Body of pancreas (tissue), 2 donors: ENCODE measurements around a stretch of chr1.

- PRO-cap = no peak
- RAMPAGE, long total RNA, 2 experiments = no peak in any of the 2 experiments
Observed at GRCh38 chr1:185346304-185346761, 29.3 kb upstream of the IVNS1ABP start.

DNA sequence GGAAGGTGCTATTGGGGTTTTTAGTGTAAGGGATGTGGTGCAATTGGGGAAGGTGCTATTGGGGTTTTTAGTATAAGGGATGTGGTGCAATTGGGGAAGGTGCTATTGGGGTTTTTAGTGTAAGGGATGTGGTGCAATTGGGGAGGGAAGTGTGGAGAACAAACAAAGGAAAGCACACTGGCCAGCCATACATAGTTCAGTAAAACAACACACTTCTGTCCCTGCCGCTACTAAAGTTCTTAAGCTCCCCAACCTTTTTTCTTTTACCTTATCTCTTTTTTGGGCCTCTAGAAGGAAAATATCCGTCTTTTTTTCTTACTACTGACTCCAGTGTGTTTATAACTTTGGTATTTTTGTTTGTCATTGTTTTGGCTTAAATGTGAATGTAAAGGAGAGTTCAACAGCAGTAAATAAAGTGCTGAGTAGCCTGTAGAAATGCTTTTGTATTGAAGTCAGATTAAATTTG is 103.8 kb upstream of the IVNS1ABP start:
- PRO-cap = no peak
- RAMPAGE, long total RNA, 2 experiments = no peak in any of the 2 experiments

- PRO-cap = no peak
- RAMPAGE, long total RNA, 2 experiments = no peak in any of the 2 experiments
Observed at GRCh38 chr1:185674128-185674760, 59.9 kb upstream of the HMCN1 start.

- PRO-cap = no peak
- RAMPAGE, long total RNA, 2 experiments = no peak in any of the 2 experiments
Observed at GRCh38 chr1:186671874-186672686, 8.1 kb downstream of the PTGS2 start.

DNA sequence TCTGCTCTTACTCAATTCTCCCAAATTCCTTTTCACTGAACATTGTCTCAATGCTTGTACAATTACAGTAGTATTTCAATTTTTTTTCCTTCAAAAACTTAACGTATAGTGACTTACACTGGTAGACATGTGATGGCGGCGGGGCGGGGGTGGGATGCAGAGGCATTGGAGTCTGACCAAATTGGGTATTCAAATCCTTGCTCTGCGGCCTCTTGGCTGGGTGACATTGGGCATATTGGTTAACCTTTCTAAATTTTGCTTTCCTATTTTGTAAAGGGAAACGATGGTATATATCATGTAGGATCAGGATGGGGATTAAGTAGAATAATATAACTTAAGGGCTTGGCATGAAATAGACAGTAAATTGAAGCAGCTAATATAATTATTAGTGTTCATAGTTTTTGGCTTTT is 154.9 kb downstream of the PLA2G4A start:
- PRO-cap = unidirectional peak, plus-strand start at position 133 of the sequence
- RAMPAGE, long total RNA, 2 experiments = no peak in any of the 2 experiments

DNA sequence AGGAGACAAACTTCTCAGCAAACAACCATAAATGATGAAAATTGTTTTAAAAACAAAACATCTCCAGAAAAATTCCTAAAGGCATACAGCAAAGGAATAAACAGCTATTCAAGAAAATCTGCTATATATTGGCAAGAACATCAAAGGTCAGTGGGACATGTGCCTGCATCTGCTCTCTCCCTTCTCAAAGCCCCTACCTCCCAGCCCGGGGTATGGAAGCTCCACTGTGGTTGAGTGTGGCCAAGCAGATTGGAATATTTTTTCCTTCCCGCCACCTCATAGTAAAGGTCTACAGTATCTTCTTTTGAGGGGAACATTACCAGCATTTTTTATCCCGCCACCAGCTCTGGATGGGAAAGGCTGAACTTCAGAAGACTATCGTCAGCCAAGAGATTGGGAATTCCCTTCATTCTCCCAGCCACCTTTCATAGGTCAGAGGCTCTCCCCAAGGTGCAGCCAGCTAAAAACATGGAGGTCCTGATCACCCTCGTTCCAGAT is 1443.4 kb downstream of the PLA2G4A start:
- PRO-cap = no peak
- RAMPAGE, long total RNA, 2 experiments = no peak in any of the 2 experiments

GRCh38 chr1:192512158-192512567 is 63.4 kb upstream of the RGS1 start:
- PRO-cap = no peak
- RAMPAGE, long total RNA, 2 experiments = no peak in any of the 2 experiments

DNA sequence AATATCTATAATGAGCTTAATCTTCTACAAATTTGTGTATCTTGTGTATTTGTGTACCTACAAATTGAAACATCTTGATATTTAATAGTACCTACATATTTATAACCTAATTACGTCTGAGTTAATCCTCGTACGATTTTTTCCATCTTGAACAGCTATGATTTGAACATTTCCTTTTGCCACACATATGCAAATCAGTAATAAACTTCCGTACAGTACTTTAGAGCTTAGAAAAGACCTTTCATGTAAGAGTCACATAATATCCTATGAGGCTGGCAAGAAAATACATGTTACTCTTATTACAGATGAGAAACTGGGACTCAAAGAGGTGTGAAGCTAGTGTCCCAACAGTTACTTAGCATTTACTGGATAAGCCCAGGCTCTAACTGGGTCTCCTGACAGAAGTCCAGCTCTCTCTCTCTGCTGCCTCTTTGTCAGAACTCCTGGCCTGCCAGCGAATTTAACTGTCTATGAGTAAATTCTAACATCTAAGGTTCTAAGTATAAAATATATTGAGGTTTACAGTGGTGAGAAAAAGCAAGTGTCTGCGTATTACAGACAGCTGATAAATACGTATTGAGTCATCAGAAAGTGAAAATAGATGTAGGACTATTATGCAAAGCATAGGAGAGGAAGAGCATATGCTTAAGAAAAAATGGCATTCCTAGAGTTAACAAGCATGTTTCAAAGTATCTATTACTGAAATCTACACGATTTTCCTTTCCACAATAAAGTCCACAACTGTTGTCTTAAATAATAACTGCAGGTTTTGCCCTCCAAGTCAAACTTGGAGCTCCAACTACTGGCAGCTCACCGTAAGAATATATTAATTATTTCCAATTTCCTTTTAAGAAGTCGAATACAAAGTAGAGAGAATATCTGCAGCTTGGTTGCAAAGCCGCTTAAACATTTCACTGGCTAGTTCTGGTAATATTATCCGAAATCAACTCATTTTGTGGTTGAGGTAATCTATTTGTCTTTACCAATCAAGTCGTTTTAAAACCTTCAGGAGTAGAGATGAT is 1.6 kb upstream of the RGS2 start:
- PRO-cap = no peak
- RAMPAGE, long total RNA, 2 experiments = no peak in any of the 2 experiments

GRCh38 chr1:192827163-192827675 is 18.4 kb downstream of the RGS2 start:
- PRO-cap = no peak
- RAMPAGE, long total RNA, 2 experiments = no peak in any of the 2 experiments

DNA sequence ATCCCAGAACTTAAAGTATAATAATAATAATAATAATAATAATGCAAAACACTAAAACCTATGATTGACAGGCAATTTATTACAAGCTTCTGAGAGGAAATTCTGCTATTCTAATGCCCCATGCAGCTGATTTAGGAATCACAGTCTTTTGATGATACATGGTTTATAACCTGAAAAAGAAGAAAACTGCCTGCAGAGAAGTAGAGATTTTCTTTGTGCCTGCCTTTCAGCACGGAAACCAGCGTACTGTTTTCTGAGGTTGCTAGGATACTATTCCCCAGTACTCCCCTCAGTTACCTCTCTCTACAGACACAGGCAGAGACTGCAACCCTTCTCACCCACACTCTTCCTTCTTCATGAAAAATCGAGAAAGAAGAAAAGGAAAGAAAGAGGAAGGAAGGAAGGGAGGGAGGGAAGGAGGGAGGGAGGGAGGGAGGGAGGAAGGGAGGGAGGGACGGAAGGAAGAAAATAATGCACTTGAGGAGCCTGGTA is 21.7 kb downstream of the RGS2 start:
- PRO-cap = no peak
- RAMPAGE, long total RNA, 2 experiments = no peak in any of the 2 experiments

GRCh38 chr1:193104282-193104865 is 840 bp downstream of the GLRX2 start:
- PRO-cap = unidirectional peak, plus-strand start at chr1:193104577
- RAMPAGE, long total RNA, 2 experiments = no peak in any of the 2 experiments

GRCh38 chr1:193111449-193112110 is 6.4 kb upstream of the GLRX2 start:
- PRO-cap = no peak
- RAMPAGE, long total RNA, 2 experiments = no peak in any of the 2 experiments

DNA sequence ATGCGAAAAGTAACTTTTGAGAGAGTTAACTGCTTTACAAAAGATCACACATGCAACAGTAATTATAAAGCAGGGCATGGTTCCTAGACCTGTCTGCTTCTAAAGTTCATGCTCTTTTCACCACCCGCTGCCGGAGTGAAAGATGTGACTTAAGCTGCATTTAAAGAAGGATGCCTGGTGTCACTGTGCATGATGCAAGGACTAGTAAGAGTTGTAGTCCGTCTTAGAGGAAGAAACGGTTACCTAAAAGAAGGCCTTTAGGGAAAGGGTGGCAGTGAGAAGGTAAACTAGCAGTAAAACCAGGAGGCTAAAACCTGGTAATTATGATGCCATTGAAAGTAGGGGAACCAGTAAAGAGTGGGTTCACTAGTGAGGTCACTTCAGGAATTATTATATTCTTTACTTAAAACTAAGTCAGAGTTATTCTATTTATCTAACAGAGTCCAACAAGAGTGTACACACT is 1689.0 kb downstream of the KCNT2 start:
- PRO-cap = no peak
- RAMPAGE, long total RNA, 2 experiments = no peak in any of the 2 experiments

DNA sequence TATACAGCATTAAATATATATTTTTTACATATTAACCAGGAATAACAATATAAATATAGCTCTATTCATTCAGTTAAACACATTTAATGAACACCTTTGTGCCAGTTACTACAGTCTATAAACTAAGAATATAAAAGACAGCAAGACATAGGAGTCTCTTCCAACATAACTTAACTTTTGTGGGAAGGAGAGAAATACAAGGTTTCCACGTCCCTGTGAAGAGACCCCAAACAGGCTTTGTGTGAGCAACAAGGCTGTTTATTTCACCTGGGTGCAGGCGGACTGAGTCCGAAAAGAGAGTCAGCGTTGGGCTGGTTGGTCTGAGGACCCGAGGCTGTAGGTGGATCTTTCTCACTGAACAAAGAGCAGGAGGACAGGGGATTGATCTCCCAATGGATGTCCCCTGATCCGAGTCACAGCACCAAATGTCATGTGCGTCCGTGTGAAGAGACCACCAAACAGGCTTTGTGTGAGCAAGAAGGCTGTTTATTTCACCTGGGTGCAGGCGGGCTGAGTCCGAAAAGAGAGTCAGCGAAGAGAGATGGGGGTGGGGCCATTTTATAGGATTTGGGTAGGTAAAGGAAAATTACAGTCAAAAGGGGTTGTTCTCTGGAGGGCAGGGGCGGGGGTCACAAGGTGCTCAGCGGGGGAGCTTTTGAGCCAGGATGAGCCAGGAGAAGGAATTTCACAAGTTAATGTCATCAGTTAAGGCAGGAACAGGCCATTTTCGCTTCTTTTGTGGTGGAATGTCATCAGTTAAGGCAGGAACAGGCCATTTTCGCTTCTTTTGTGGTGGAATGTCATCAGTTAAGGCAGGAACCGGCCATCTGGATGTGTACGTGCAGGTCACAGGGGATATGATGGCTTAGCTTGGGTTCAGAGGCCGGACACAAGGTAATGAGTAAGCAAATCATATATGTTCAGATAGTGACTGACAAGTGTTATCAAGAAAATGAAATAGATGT is 760.2 kb downstream of the KCNT2 start:
- PRO-cap = no peak
- RAMPAGE, long total RNA, 2 experiments = no peak in any of the 2 experiments

GRCh38 chr1:196444457-196445173 is 163.6 kb downstream of the KCNT2 start:
- PRO-cap = no peak
- RAMPAGE, long total RNA, 2 experiments = no peak in any of the 2 experiments

DNA sequence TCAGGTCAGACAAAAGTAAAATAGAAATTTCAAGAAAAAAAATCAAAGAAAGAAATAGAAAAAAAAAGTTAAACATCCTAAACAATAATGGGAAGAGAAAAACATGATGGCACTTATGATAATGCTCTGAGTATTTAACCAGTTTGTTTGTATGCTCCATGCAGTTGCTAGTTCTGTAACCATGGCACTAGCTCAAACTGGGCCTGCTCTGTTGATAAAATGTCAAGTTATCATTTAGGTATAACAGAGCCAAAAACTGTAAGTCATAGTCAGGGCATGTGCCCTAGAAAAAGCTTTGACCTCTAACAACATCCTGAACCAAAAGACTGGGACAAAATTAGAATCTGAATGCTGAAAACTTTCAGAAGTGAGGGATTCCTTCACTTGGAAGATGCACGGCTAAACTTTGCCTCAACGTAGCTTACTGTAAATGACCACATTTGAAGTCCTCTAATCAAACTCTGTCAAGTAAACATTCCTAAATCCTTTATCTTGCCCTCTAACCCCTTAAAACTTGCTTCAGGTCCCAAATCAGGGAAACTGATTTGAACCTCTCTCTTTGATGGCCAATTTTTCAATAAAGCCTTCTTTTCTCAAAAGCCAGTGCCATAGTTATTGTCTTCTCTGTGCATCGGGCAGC is 148.8 kb downstream of the KCNT2 start:
- PRO-cap = no peak
- RAMPAGE, long total RNA, 2 experiments = no peak in any of the 2 experiments

DNA sequence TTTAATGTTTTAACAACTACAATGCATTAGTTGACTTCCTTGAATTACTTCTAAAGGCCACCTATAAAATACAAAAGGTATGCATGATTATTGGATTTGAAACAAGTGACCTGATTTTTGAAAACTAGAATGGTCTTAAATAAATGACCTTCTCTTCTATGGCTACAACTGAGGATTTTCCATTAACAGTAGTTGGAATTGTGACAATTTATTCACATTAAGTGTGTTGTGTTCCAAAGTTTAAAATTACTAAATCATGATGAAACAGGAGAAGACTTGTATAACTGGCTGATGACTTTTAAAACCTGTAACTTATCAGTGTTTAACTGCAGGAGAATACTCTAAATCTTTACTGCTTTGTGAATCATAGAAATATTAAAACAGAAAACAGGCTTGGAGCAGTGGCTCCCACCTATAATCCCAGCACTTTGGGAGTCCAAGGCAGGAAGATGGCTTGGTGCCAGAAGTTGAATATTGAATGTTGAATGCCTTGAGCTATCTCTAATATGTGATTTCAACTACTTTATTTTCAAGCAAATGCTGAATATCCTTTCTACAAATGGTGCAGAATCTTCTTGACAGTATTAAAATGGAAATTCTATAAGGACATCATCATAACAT is 4.5 kb downstream of the KCNT2 start:
- PRO-cap = no peak
- RAMPAGE, long total RNA, 2 experiments = no peak in any of the 2 experiments

DNA sequence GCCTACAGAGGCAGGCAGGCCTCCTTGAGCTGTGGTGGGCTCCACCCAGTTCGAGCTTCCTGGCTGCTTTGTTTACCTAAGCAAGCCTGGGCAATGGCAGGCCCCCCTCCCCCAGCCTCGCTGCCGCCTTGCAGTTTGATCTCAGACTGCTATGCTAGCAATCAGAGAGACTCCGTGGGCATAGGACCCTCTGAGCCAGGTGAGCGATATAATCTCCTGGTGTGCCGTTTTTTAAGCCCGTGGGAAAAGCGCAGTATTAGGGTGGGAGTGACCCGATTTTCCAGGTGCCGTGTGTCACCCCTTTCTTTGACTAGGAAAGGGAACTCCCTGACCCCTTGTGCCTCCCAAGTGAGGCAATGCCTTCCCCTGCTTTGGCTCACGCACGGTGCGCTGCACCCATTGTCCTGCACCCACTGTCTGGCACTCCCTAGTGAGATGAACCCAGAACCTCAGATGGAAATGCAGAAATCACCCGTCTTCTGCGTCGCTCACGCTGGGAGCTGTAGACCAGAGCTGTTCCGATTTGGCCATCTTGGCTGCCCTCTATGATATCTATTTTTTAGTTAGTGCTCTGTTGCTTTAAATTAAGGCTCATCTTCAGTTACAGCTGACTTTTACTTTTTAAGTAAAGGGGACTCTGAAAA is 11.9 kb downstream of the CFHR3 start:
- PRO-cap = no peak
- RAMPAGE, long total RNA, 2 experiments = no peak in any of the 2 experiments

DNA sequence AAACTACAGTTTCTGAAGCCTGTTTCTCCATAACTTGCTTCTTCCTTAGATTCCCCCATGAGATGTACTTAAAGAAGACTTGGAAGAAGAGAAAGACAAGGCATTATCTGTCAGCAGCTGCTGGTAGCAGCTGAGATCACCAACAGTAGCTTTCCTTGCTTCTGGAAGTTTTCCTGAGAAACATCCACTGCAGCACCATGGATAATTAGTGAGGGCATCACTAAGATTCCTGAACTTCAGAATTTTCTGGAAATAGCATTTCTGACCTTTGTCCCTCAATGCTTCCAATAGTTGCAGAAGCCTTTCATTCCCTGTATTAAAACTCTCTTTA is 386 bp upstream of the CFHR4 start:
- PRO-cap = no peak
- RAMPAGE, long total RNA, 2 experiments = no peak in any of the 2 experiments

GRCh38 chr1:196907878-196908227 is 20.0 kb downstream of the CFHR4 start:
- PRO-cap = no peak
- RAMPAGE, long total RNA, 2 experiments = no peak in any of the 2 experiments